Endothelial cell of umbilical vein (primary cell): ENCODE measurements around the genes LYZ, FRS2, RAB3IP and MYRFL.

- PRO-cap: no peak
CAGE:
- cytosol, long polyA minus RNA: no peak
- cytosol, long polyA plus RNA: no peak
- long polyA plus RNA: no peak
- nucleus, long polyA minus RNA: no peak
- nucleus, long polyA plus RNA: no peak
These were observed 170.9 kb downstream of the IFNG start for GRCh38 chr12:67988535-67989124.

- PRO-cap: no peak
CAGE:
- cytosol, long polyA minus RNA: no peak
- cytosol, long polyA plus RNA: no peak
- long polyA plus RNA: no peak
- nucleus, long polyA minus RNA: no peak
- nucleus, long polyA plus RNA: no peak
These were observed 170.3 kb downstream of the IFNG start for GRCh38 chr12:67989207-67989749.

GRCh38 chr12:68012628-68013070 is 146.9 kb downstream of the IFNG start:
- PRO-cap: no peak
CAGE:
- cytosol, long polyA minus RNA: no peak
- cytosol, long polyA plus RNA: no peak
- long polyA plus RNA: no peak
- nucleus, long polyA minus RNA: no peak
- nucleus, long polyA plus RNA: no peak

DNA sequence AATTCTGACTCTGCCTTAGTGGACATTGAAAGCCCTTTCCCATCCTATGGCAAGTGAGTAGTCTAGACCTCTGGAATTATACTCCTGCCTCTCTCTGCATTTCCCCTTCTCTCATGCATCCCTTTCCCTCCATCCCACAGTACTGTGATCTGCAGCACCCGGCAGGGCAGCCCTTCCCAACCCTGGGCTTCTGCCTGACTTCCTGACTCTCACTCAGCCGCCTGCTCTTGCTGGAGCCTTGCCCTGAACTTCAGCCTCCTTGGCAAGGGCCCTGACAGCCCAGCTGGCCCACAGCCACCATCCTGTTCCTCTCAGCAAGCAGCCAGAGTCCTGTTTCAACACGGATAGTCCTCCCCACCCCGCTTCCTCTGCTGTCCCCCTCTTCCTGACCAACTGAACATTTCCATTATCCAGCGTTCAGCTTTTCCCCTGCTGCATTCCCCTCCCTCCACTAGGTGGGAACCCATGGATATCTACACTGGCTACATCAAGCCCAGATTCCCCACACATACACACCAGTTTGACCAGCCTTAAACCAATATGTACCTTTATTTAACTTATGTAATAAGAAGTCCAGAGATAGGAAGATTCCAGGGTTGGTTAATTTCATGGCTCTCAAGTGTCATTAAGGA is 74.0 kb upstream of the MDM1 start:
- PRO-cap: no peak
CAGE:
- cytosol, long polyA minus RNA: no peak
- cytosol, long polyA plus RNA: no peak
- long polyA plus RNA: no peak
- nucleus, long polyA minus RNA: no peak
- nucleus, long polyA plus RNA: no peak

DNA sequence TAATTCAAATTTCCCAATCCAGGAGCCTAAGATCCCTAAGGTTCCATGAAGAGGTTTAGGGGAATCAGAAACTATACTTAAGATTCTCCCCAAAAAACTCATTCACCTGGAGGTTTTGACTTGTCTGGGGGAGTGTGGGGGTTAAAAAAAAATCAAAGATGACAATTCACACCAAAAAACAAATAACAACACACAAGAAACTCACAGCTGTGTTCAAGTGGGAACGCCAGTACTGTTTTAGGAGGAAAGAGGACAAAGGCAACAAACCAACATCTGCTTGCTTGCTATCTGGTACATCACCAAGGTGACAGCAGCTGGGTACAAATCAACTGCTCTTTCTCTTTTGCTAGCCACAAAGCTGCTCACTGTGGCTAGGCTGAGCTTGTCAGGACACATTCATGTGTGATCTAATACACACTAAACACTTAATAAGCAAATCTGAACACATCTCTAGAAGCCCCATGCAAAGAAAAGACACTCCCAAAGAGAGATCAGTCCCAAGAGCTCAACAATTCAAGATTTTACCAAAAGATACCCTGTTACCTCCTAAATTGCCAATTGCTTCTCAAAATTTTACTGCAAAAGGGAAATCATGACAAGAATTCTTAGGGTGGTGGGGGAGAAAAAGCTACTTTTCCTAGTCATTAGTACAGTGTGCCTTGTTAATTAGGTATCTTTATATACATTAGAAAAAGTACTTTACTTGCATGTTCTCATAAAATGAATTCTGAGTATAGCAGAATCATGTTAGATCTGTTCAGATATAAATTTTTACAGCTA is 127.9 kb upstream of the RAP1B start:
- PRO-cap: no peak
CAGE:
- cytosol, long polyA minus RNA: no peak
- cytosol, long polyA plus RNA: no peak
- long polyA plus RNA: no peak
- nucleus, long polyA minus RNA: no peak
- nucleus, long polyA plus RNA: no peak

DNA sequence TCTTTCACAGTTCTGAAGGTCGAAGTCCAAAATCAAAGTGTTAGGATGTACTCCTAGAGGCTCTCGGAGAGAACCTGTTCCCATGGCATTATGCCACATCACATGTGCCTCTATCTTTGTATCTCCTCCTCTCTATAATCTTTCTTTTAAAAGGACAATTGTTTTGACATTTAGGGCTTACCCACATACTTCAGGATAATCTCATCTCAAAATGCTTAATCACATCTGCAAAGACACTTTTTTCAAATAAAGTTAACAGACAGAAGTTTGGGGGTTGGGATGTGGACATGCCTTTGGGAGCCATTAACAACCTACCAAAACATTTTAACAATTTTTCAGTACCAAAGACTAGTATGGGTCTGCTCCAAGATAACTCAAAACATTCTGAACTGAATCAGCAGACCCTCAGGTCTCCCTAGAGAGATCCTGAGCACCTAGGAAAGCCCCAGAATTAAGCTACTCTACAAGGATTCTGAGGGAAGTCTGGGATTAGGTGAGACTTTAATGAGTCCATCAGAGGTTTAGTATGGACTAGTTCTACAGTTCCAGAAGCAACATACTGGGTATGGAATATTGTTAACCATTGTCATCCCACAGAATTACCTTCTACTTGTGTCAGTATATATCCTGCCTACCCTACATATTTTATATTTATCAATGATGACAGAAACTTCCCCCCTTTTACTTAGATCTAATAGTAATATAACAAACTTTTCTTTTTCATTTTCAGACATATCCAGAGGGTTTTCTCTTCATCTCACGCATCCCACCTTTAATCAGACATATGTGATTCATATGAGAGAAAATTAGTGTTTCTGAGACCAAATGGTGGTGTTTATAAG is 20.1 kb upstream of the NUP107 start:
- PRO-cap: no peak
CAGE:
- cytosol, long polyA minus RNA: no peak
- cytosol, long polyA plus RNA: no peak
- long polyA plus RNA: no peak
- nucleus, long polyA minus RNA: no peak
- nucleus, long polyA plus RNA: no peak

DNA sequence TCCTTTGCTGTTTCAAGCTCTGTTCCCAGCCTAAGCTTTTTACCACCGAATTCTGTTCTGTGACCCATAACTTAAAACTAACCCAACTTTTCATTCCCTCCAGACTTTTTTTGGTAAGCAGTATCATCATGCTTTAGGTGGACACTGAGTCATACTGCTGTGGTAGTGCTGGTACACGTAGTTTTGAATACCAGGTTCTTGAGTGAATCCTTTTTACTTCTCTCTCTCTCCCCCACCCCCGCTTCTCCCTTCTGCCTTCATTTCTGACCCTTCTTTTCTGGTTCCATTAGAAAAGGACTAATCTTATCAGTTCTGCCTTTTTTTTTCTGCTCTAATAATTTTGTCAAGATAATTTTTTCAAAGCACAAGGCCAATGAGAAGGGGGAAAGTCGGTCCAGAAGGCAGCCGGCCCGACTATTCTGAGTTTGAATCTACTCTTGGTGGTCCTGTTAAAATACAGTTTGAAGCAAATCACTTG is 2.3 kb upstream of the MDM2 start:
- PRO-cap: no peak
CAGE:
- cytosol, long polyA minus RNA: no peak
- cytosol, long polyA plus RNA: no peak
- long polyA plus RNA: no peak
- nucleus, long polyA minus RNA: no peak
- nucleus, long polyA plus RNA: no peak

GRCh38 chr12:68972541-68973079 is 39.6 kb upstream of the CPM start:
- PRO-cap: no peak
CAGE:
- cytosol, long polyA minus RNA: no peak
- cytosol, long polyA plus RNA: no peak
- long polyA plus RNA: no peak
- nucleus, long polyA minus RNA: no peak
- nucleus, long polyA plus RNA: no peak

- PRO-cap: no peak
CAGE:
- cytosol, long polyA minus RNA: no peak
- cytosol, long polyA plus RNA: no peak
- long polyA plus RNA: no peak
- nucleus, long polyA minus RNA: no peak
- nucleus, long polyA plus RNA: no peak
These were observed 120.1 kb upstream of the CPM start for GRCh38 chr12:69052982-69053632.

DNA sequence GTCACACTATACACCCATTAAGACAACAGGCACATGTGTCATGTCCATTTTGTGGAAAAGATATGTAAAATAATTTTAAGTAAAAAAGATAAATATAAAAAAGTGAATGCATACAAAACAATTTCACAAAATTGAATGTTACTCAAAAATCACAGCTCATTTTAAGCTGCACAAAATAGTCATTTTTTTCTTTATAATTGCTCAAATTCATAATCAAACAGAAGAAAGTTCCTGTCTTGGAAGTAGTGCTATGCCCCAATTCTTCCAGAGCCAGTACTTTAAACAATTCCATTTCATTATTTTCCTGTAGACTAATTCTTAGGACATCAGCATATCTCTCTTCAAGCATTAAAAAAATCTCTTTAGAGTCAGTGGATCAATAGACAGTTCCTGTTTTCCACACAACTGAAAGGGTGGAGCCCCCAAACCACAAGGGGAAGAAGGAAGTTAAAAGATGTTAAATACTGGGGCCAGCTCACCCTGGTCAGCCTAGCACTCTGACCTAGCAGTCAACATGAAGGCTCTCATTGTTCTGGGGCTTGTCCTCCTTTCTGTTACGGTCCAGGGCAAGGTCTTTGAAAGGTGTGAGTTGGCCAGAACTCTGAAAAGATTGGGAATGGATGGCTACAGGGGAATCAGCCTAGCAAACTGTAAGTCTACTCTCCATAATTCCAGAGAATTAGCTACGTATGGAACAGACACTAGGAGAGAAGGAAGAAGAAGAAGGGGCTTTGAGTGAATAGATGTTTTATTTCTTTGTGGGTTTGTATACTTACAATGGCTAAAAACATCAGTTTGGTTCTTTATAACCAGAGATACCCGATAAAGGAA is at the start of gene LYZ:
LYZ (plus strand) TSS at position 487 of the 831 bp plus-strand sequence.
- PRO-cap: no peak
CAGE:
- cytosol, long polyA minus RNA: no peak
- cytosol, long polyA plus RNA: no peak
- long polyA plus RNA: no peak
- nucleus, long polyA minus RNA: no peak
- nucleus, long polyA plus RNA: no peak

GRCh38 chr12:69469962-69470936 is at the start of gene FRS2:
Gene FRS2, plus strand, starts transcription at chr12:69470388.
- PRO-cap: bidirectional peak, plus-strand start at chr12:69470391, minus-strand start at chr12:69470244; bidirectional peak, plus-strand start at chr12:69470773, minus-strand start at chr12:69470622
CAGE:
- cytosol, long polyA minus RNA: start-site peak on the plus strand at chr12:69470390-69470429, 30 reads
- cytosol, long polyA plus RNA: no peak
- long polyA plus RNA: no peak
- nucleus, long polyA minus RNA: start-site peak on the plus strand at chr12:69470400-69470425, 233 reads
- nucleus, long polyA plus RNA: start-site peak on the plus strand at chr12:69470396-69470439, 84 and 99 reads in 2 replicates

DNA sequence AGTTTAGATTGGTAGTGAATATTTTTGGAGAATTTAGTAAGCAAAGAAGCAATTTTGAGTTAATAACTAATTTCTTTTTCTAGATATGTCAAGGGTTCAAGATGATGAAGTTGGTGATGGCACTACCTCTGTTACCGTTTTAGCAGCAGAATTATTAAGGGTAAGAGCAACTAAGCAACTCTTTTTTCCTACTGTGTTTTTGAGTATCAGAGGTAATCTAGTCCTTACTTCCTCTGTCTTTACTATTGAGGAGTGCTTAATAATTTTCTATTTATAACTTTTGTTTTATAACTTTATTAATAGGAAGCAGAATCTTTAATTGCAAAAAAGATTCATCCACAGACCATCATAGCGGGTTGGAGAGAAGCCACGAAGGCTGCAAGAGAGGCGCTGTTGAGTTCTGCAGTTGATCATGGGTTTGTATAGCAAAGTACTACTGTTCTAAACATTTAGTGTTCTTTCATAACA is 2.6 kb downstream of the CCT2 start:
- PRO-cap: no peak
CAGE:
- cytosol, long polyA minus RNA: no peak
- cytosol, long polyA plus RNA: no peak
- long polyA plus RNA: no peak
- nucleus, long polyA minus RNA: no peak
- nucleus, long polyA plus RNA: no peak

DNA sequence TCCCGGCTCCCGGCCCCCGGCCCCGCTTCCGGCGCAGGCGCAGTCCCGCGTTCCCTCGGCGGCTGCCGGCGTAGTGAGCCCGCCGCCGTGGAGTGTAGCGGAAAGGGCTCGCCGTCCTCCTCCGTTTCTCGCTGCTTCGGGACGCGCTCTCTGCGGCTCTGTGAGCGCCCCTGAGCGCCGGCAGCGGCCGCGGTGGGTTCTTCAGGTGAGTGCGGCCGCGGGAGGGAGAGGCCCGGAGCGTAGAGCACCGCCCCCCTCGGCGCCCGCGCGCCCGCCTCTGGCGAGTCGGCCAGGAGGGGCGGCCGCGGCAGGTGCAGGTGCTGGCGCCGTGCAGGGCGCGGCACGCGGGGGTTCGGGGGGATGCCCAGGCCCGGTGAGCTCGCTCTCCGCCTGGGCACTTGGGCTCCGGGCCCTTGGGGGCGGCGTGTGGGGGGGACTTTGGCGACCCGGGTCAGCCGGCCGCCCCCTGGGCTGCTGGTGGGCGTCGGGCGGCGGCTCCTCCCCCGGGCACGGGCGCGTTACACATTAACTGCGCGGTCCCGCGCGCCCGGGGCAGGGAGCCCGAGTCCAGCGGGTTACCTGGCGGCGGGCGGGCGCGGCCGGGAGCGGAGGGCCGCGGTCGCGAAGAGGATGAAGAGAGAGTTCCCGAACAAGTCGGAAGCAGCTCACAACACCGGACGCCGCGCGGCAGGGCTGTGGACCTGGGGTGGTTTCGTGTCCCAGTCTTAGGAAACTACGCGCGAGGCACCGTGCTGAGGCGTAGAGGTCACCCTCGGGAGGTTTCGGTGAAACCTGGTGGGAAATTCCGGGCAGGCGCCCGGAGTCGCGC is at the start of gene RAB3IP:
RAB3IP (plus strand) TSS at position 34 of the 829 bp plus-strand sequence.
- PRO-cap: bidirectional peak, plus-strand start at position 42 of the sequence, minus-strand start outside the sequence; bidirectional peak, plus-strand start at position 283 of the sequence, minus-strand start at position 279 of the sequence
CAGE:
- cytosol, long polyA minus RNA: no peak
- cytosol, long polyA plus RNA: no peak
- long polyA plus RNA: no peak
- nucleus, long polyA minus RNA: start-site peak on the plus strand centred at position 51 of the sequence, 52 bp wide, 155 reads
- nucleus, long polyA plus RNA: no peak

DNA sequence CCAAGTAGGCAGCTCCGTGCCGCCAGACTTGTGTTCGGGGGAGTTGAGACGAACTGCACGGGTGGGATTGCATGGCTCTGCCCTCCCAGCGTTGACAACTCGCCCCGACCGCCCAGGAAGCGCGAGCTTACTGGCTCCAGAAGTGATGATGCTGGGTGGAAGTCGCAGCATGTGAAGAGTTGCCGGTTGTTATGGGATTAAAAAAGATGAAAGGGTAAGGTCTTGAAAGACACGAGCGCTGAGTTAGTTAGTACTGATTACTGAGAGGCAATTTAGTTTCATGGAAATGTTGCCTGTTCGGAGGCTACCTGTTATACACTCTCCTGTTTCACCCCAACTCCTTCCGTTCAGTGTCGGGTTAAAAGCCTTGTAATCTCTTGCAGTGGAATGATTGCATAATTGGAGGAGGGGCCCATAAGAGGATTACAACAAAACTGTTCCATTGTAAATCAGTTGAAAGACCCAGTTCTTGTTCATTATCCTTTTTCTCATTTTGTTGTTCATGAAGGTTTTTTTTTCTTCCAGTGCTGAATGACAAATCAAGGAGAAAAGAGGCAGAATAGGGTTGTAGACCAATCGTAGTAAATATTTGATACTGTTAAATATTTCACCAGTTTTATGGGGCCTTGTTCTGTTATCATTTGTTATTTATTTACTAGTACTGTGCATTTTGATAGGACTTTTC is 1.1 kb downstream of the RAB3IP start:
- PRO-cap: no peak
CAGE:
- cytosol, long polyA minus RNA: no peak
- cytosol, long polyA plus RNA: no peak
- long polyA plus RNA: no peak
- nucleus, long polyA minus RNA: no peak
- nucleus, long polyA plus RNA: no peak

DNA sequence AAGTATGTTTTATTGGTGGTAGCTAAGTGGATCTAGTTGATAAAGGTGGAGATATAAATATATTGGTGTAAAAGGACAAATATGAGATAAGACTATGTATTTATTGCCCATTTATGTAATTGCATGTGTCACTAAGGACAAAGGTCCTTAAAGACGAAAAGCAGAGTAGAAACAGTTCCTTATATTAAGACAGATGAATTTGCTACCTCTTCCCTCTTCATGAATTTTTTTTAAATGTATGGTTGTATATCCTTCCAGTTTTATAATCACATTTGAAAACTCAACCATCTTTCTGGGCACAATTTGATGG is at the start of gene MYRFL:
MYRFL (plus strand) TSS at position 163 of the 310 bp plus-strand sequence.
- PRO-cap: no peak
CAGE:
- cytosol, long polyA minus RNA: no peak
- cytosol, long polyA plus RNA: no peak
- long polyA plus RNA: no peak
- nucleus, long polyA minus RNA: no peak
- nucleus, long polyA plus RNA: no peak

DNA sequence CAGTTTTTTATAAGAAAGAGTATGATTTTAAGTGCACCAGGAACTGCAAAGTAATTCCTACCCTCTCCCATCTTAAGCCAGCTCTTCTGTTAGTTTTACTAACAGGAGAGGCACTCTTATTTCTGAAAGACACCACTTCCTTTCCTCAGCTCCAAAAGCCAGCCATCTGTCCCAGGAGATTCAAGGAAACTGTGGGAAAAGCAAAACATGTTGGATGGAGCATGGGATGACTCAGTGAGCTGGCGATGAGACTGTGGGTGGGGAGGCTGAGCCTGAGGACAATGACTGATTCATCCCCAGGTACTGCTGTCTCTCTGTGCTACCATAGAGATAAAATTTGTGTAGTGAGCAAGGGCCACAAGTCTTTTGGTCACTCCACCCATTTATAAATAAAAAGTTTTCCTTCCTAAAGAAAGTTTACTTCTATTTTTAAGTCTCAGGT is 141.4 kb downstream of the MYRFL start:
- PRO-cap: no peak
CAGE:
- cytosol, long polyA minus RNA: no peak
- cytosol, long polyA plus RNA: no peak
- long polyA plus RNA: no peak
- nucleus, long polyA minus RNA: no peak
- nucleus, long polyA plus RNA: no peak

DNA sequence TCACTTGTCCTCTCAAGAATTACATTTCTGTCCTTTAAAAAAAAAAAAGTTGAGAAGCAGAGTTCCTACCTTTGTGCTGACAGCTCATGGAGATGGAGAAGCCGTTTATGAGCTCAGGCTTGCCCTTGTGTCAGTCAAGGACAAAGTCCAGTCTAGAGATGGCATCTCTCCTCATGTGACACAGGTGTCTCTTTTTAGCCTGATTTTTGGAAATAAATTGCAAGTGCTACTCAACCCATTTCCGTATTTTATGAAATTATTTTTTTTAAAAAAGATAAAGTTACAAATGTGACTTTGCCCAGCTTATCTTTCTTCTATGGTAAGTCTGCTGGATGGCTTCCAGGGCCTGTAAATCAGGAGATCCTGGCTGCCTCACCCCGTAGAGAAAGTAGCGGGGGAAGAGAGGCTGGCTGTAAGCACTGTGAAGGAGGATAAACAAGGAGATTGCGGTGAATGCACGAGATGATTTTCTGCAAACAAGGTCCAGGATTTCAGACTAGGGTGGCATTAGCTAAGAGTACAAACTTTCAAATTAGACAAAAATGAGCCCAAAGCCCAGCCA is 169.7 kb downstream of the MYRFL start:
- PRO-cap: no peak
CAGE:
- cytosol, long polyA minus RNA: no peak
- cytosol, long polyA plus RNA: no peak
- long polyA plus RNA: no peak
- nucleus, long polyA minus RNA: no peak
- nucleus, long polyA plus RNA: no peak

GRCh38 chr12:70013277-70013668 is 188.2 kb downstream of the MYRFL start:
- PRO-cap: no peak
CAGE:
- cytosol, long polyA minus RNA: no peak
- cytosol, long polyA plus RNA: no peak
- long polyA plus RNA: no peak
- nucleus, long polyA minus RNA: no peak
- nucleus, long polyA plus RNA: no peak

- PRO-cap: no peak
CAGE:
- cytosol, long polyA minus RNA: no peak
- cytosol, long polyA plus RNA: no peak
- long polyA plus RNA: no peak
- nucleus, long polyA minus RNA: no peak
- nucleus, long polyA plus RNA: no peak
These were observed 187.8 kb upstream of the CNOT2 start for GRCh38 chr12:70055505-70055846.

DNA sequence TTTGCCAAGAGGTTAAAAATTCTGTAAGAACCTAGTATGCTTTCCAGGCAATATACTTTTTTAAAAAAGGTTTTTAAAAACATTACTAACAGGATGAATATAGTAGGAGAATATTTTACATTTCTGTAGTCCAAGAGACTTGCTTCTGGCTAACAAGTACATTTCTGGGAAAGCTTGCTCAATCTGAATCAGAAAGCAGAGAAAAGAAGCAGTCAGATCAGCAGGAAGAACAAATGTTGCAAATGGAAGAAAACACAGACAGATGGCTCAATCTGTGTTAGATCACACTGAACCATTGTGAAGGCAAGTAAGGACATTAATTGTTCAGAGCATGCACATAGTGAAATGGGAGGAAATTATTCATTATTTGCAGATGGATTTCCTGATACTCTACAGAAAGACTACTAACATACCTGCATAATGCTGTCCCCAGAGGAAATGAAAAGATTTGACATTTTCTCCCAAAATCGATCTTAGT is 65.2 kb upstream of the CNOT2 start:
- PRO-cap: no peak
CAGE:
- cytosol, long polyA minus RNA: no peak
- cytosol, long polyA plus RNA: no peak
- long polyA plus RNA: no peak
- nucleus, long polyA minus RNA: no peak
- nucleus, long polyA plus RNA: no peak